ENCODE measurements around the gene RPLP1.

DNA sequence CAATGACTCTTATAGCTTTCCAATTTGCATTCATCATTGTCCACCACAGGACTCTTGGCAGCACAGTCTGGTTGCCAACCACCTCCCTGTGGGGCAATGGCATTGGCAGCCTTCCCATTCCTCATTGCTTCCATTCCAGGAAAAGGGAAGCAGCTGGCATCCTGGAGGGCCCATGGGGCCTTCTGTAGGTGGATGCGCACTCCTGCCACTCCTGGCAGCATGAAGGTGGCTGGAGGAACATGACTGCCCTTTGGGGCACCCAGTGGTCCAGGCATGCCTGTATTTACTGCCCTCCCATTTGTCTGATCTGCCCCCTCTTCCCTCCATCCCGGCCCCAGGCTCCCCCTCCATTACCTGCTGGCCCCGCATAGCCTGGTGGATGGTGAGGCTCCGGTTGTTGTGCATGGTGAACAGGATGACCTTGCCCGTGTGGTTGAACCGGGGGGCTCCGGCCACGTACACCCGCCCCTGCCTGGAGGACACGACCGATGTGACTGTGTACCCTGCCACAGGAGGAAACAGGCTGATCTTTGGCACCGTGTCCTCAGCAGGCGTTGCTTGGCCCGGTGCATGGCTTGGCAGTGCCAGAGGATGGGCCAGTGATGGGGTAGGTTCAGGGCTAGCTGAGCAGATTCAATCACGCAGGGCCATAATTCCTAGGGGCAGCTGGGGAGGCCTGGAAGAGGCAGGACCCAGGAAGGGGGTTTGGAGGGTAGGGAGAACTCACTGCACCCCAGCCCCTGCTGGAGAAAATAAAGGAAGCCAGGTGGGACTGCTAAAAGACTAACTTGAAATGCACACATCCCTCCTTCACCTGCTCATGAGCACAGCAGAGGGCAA, 58.0 kb downstream of the FEM1B start:
- RRBS: 81% methylated on average over 3 of the region's 15 CpGs

GRCh38 chr15:68365930-68366749, 65.8 kb downstream of the ITGA11 start:
- RRBS: no CpG with 5 or more reads among the region's 17 CpGs

GRCh38 chr15:68630275-68630724, 51.5 kb downstream of the CORO2B start:
- RRBS: no CpG with 5 or more reads among the region's 9 CpGs

- RRBS: no CpG with 5 or more reads among the region's 2 CpGs
These were observed 37.0 kb downstream of the ANP32A start for GRCh38 chr15:68783731-68784021.

DNA sequence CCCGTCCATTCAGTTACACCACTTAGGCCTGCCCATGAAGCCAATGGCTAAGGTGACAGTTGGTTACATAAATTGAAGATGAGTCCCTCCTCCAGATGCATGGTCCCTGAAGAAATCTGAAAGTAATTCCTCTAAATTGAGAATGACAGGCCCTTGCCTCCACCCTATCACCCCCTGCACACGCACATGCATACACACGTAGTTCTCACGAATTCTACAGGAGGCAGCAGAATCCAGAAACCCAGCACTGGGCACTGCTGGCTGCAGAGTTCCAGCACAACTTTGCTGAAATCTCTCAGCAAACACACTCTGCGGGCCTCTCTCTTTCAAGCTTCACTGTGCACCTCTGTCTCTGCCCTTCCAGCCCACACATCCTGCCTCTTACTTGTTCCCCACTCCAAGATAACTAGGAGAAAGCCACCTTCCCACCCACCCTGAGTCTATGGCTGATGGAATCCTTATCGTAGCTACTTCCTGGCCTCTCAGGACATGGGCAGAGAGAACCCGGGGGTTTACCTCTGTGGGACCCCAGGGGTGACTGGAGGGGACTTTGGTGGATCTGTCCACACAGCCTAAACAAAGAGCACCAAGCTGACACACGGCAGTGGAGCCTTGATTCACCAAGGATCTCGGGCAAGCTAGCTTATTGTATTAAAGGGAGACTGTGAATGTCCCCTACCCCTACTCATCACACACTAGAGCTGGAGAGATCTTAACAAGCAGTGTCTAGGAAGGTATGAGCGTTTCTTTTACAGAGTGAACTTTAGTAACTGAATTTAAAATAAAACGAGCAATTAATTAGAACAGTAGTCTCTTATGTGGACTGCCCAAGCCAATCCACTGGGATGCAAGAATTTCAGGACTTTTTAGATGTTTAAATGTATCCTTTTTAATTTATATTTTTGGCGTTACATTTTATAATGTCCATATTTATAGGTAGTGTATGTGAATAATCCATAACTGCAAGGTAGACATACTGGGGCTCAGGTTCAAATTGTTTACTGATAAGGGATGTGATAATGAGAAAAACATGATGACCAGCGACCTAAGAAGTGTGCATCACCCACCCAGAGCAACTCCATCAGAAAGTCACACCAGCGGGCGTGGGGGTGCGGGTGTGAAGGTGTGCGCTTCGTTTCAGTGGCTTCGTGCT, 11.7 kb downstream of the ANP32A start:
- RRBS: no CpG with 5 or more reads among the region's 19 CpGs

DNA sequence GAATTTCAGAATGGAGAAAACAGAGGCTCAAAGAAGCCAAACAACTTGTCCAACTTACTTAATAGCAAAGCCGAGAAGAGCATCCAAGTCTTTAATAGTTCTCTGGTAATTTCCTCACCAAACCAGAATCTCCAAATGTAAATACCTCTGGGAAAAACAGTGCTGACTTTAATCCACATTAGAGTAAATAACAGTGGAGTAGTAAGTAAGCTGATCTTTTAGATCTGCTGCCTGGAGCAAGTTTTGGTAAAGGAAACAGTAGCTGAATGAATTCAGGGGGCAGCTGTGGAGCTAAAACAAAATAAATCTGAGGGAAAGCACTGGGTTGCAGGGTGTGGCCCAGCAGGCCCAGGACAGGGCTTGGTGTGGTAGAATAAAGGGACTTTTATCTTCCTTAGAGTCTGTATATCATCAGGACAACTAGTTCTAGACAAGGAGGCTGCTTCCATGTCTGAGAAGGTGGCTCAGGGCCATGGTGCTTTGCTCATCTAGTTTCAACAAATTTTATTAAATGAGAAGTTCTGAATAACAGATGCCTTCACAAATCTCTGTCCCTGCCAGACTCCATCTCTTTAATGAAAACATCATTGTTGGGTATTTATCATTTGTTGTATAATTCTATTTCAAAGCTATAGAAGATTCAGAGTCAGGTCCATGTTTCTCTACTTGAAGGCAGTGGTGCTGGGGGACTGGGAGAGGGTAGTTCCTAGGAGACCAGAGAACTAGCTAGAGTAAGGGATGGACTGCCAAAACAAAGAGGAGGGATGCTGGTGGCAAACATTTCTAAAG, 7.6 kb downstream of the ANP32A start:
- RRBS: no CpG with 5 or more reads among the region's 1 CpG

- RRBS: no CpG with 5 or more reads among the region's 3 CpGs
These were observed 2.9 kb downstream of the GLCE start for GRCh38 chr15:69163409-69163745.

GRCh38 chr15:69296473-69297267, 2.0 kb upstream of the PAQR5 start:
- RRBS: no CpG with 5 or more reads among the region's 9 CpGs

DNA sequence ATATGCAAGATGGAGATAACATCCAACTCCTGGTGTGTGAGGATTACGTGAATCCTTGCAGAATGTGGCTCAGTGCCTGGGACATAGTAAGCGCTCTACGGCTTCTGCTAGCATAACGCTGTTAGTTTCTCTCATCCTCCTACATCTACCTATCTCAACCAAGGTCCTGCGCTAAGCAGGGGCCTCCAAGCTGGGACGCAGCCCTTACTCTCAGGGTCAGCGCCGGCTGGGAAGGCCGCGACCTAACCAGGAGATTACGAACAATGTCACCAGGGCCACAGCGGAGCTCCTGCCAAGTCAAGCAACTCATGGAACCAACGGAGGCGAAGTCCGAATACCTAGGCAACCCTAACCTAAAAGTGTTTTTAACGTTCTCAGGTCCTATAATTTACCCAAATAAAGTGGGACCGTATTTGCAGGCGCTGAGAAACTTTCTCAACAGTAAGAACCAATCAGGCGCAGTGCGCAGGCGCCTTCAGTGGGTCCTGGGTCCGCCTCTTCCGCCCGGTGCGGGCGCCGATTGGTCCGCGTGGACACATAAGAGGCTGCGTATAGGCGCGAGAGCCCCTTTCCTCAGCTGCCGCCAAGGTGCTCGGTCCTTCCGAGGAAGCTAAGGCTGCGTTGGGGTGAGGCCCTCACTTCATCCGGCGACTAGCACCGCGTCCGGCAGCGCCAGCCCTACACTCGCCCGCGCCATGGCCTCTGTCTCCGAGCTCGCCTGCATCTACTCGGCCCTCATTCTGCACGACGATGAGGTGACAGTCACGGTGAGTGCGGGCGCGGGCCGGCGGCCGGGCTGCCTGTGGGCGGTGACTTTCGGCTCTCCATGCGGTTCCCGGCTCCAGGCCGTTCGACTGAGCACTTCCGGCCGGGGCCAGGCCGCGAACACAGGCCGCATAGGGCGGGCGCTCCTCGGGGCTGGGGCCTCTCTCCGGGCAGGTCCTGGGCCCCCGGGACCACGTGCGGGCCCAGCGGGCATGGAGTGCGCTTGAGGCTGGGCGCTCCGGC, at the start of gene RPLP1:
Gene RPLP1 (plus strand): TSS at position 565 of the 1,008 bp plus-strand sequence.
- RRBS: 2% methylated on average over 20 of the region's 79 CpGs

DNA sequence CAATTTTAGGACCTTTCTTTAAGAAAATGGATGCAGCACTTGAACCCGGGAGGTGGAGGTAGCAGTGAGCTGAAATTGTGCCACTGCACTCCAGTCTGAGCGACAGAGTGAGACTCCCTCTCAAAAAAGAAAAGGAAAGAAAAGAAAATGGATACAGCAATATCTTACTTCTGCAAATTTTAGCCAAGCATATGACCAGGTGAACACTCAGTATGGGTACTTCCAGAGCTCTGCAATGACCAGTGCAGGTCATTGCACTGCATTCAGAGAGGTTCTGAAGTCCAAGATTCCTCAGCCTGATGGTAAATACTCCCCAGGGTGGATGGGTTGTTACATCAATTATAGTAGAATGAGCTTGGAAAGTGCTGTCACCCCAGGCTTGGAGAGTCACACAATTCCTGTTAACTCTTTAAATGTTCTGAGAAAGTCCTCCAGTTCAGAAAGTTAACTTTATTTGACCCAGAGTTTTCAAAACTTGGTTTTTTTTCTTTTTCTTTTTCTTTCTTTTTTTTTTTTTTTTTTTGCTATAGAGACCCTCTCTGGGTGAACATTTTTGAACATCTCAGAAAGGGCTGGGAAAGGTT, 103.7 kb downstream of the RPLP1 start:
- RRBS: no CpG with 5 or more reads among the region's 2 CpGs

- RRBS: no CpG with 5 or more reads among the region's 4 CpGs
These were observed 266.3 kb downstream of the RPLP1 start for GRCh38 chr15:69718781-69719412.

DNA sequence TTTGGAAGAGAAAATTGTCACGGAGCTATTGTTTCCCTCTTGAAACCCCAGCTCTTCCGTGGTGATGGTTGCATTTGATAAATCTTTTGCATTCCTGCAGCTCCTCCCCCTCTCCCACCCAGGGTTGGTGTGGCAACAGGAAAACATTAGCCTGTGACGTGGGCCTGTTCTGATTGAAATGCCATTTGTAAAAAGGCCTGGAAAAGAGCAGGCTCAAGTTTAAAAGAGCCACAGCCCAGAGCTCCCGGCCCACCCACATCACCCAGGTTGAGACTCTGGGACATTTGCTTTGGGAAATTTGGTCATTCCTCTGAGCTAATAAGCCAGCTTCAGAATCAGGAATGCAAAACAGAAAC, 282.5 kb downstream of the RPLP1 start:
- RRBS: no CpG with 5 or more reads among the region's 4 CpGs

DNA sequence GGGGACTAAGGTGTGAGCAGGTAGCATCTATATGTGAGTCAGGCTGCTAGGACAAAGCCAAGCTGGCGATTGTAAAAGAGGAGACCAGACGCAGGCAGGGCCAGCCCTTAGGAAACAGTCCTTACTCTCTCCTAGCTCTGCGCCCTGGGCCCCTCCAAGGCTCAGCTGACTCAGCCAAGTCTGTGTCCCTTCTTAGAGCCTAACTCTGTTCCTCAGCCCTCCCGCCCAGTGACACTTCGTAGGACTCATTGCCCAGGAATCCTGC, 244.3 kb downstream of the TLE3 start:
- RRBS: no CpG with 5 or more reads among the region's 5 CpGs

DNA sequence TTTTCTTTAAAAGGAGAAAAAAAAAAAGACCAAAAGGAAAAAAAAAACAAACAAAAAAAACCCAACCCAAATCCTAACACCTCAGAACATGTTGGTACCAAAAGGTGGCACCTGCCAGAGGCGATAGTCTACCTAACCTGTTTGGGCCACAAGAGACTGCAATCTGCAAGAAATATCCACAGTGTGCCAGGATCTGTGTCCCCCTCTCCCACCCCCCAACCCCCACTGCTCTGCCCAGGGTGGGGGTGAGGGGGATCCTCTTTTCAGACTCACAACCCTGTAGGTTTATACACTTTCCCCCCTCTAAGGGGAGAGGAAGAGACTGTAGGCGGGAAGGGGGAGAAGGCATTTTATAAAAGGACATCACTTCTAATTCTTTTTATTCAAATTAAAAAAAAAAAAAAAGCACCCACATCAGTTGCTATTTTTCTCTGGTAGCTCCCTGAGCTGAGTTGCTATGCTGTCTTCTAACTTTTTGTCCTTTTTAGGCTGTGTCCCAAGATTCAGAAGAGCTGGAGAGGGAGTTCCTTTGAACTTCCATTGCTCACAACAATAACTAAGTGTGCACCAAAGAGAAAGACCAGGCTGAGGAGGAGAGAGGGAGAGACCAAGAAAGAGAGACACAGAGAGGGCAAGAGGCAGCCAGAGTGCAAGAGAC, 49.0 kb downstream of the TLE3 start:
- RRBS: no CpG with 5 or more reads among the region's 2 CpGs

DNA sequence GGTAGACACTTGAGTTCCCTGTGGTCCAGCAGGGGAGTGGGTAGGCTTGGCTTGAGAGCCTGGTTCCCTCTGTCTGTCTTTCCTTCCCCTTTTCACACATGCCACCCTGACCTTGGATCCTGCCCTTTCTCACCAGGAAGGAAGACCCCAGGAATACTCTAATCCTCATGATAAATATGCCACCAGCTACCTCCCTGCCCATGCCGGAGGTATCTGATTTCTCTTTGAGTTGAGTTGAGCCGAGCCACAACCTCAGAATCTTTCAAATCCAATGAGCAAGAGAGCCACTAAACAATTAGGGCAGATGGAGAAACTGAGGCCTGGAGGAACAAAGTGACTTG, 26.4 kb downstream of the TLE3 start:
- RRBS: no CpG with 5 or more reads among the region's 2 CpGs

DNA sequence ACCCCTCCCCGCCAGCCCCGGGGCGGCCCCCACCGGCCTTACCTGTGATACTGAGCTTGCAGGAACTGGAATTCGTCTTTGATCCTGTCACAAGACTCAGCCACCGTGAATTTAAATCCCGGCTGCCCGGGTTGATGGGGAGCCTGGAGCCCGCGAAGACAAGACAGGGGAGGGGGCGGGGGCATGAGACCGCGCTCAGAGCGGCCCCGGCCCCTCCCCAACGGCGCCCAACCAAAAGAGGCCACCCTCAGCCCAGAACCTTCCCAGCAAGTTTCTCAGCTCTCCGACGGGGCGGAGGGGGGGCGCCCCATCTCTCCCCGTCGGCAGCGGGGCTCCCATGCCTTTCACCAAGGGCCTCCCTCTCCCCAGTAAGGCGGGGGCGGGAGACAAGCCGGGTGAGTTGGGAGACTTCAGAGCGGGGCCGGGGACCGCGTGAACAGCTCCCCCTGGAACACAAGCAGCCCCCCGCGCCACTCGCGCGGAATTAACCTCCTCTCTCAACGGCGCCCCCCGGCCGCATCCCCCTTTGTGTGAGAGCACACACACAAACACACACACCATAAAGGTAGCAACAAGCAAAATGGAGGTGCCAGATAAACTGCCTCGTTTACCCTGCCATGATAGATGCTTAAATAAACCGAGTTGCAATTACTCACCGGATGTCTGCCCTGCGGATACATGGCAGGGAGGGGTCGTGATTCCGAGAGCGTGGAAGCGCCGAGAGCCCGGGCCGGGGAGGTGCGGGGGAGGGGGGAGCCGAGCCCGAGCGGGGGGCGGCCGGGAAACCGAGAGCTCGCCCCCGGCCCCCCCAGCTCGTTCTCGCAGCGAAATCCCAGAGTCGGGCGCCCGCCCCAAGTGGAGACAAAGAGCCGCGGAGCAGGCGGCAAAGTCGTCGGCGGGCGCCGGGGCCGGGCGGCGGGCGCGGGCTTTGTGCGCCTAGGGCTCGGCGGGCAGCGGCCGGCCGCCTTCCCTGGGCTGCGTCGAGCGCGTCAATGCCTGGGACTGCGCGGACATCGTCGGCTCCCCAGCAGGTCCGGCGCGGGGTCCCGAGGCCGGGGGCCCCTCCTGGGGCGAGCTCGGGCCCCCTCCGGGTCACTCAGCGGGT, 1.2 kb downstream of the TLE3 start:
- RRBS: 1% methylated on average over 55 of the region's 102 CpGs

DNA sequence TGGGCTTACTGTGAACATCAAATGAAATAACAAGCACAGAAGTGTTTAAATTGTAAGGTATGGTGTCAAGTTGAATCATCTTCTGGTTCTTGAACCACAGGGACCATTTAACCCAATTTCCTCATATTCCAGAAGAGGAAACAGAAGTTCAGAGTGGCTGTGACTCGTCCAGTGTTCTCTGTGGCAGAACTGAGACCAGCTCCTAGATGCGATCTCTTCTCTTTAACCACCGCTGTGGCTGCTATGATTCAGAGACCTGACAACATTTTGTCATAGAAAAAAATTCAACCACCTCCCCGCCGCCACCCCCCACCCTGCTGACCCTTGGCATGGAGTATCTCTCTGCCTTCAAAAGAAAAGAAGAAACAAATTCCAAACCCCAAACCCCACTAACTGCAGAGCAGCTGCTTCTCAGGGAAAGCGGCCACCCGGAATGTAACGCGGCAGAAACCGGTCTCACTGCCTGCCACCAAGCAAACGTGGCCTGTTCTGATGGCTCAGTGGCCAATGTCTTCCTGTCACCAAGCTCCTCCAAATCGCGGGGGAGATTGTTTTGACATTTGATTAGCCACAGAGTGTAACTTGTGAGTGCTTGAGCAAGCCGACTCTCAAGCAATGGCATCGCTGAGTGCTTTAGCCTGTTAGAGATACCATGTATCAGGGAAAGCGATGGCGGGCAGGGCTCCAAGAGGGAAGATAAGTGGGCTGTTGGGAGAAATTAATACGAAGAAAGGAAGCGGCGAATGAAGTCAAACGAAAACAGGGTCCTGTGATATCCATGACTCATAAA, 44.7 kb upstream of the TLE3 start:
- RRBS: no CpG with 5 or more reads among the region's 21 CpGs

- RRBS: 49% methylated on average over 6 of the region's 17 CpGs
These were observed 59.0 kb upstream of the TLE3 start for GRCh38 chr15:70156635-70157253.

DNA sequence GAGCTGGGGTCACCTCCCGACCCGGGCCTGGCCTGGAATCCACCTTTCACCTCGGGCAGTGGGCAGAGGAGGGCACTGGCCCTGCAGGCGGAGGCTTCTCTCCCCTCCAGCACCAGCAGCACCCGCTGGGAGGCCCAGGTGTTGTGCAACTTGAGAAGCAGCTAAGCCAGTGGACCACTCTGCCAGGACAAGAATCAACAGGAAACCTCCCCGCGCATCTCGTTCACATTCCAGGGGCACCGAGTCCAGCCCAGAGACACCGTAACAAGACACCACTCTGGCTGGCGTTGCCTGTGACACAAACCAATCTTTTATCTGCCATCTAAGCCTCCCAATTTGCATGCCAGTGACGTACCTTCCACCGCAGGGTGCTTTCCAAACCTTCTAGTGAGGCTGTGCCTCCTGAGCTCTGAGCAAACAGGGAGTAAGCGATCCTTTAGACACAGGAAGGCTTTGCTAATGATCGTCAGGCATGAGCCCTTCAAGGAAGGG, 98.8 kb upstream of the TLE3 start:
- RRBS: no CpG with 5 or more reads among the region's 15 CpGs

- RRBS: no CpG with 5 or more reads among the region's 9 CpGs
These were observed 100.1 kb upstream of the TLE3 start for GRCh38 chr15:70197734-70198239.

Data from foreskin fibroblast (primary cell).